Measurements from ENCODE around the genes ITSN2 and DTNB.

- PRO-cap: no peak
Measured at GRCh38 chr2:24077121-24077245, 857 bp upstream of the SF3B6 start.

GRCh38 chr2:24077246-24078104 lies 1.3 kb upstream of the SF3B6 start:
- PRO-cap: bidirectional peak, plus-strand start at chr2:24077358, minus-strand start at chr2:24077452; unidirectional peak, minus-strand start at chr2:24077583

GRCh38 chr2:24097552-24098317 lies 13.1 kb upstream of the TP53I3 start:
- PRO-cap: no peak

DNA sequence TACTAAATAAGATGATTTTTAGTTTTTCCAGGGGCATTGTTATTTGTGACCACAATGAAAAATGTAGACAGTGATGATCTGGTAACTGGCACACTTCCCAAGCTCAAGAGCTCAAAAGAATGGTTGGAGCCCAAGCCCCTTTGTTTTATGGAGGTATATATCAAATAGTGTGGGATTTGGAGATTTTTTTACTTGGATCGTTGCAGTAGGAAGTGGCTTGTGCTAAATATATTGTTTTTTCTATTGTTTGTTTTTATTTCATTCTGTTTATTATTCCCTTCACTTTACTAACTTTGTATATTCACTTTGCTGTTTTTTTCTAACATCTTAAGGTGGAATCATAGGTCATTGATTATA lies 1.0 kb downstream of the FAM228B start:
- PRO-cap: no peak

DNA sequence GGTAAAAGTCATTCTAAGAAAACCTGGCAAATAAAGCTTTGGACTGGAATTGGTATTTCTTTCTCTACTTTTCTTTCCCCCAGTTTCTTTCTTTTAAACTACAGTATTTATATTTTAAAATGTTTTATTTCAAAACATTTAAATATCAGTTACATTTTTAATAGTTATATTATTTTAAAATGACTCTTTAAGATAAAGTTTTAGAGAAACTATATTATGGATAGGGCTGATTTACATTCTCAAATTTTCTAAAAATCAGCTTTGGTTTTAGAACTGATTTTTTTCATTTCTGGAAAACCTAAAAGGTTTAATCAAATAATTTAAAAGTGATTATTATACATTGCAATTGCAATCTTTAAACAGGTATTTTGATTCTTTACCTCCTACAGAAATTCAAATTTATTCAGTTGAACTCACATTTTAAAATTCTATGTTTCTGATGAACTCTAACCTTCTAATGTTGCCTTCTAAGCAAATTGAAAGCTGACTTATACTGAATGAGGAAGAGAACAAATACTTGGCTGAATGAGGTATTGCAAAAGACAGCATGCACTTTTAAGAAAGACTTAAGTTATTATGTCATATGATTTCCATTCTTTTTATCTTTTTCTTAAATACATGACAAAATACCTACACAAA lies 64.5 kb downstream of the FAM228A start:
- PRO-cap: no peak

DNA sequence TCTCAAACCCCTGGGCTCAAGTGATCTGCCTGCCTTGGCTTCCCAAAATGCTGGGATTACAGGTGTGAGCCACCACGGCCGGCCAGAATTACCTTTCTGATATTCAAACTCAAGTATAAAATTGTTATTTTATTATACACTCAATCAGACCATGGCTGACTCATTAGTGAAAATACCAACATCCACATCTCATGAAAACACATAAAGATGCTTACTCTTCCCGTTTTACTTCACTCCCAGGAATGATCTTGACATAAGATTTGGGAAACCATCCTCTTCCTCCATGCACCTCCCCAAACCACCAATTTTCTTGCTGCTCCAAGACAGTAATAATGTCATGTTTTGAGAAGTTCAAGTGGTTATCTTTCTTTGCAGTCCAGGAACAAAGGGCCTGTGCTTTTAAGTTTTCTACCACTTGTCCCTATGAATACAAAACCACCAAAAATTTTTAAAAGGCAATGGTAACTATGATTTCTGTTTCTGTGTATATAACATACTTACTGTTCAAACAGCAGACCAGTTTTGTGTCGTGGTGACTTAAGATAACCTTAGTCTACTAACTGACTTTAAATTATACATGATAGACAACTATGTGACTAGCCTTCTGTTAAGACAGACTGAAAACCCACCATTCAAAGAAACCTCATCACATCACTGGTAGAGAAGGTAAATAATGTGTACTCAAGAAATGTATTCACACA lies 83.0 kb downstream of the FAM228A start:
- PRO-cap: no peak

GRCh38 chr2:24300912-24301395 lies 59.4 kb downstream of the ITSN2 start:
- PRO-cap: no peak

GRCh38 chr2:24315403-24316090 lies 44.8 kb downstream of the ITSN2 start:
- PRO-cap: no peak

- PRO-cap: bidirectional peak, plus-strand start at chr2:24360302, minus-strand start at chr2:24360323; bidirectional peak, plus-strand start at chr2:24360672, minus-strand start at chr2:24360751
Measured at GRCh38 chr2:24359977-24361042, at the start of gene ITSN2. Gene ITSN2 (minus strand): TSS chr2:24360536.

DNA sequence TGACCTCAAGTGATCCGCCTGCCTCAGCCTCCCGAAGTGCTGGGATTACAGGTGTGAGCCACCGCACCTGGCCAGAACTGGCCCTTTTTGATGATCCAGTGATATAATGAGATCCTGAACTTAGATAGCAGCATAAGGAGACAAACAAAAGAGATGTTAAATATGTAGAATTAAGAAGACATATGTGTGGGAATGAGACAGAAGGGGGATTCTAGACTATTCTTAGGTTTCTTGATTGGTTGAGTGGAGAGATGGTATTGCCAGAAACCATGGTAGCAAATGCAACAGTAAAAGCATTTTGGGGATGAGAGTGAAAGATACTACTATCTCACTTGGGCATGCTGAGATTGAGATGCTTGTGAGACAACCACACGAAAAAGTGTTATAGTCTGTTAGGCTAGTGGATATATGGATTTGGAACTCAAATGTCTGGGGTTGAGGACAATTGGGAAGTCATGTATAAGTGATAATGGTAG lies 49.7 kb downstream of the NCOA1 start:
- PRO-cap: no peak

- PRO-cap: no peak
Measured at GRCh38 chr2:24743831-24744383, 49.3 kb downstream of the PTRHD1 start.

- PRO-cap: no peak
Measured at GRCh38 chr2:24855617-24856147, 62.5 kb downstream of the CENPO start.

- PRO-cap: no peak
Measured at GRCh38 chr2:24907095-24907607, 12.9 kb downstream of the ADCY3 start.

DNA sequence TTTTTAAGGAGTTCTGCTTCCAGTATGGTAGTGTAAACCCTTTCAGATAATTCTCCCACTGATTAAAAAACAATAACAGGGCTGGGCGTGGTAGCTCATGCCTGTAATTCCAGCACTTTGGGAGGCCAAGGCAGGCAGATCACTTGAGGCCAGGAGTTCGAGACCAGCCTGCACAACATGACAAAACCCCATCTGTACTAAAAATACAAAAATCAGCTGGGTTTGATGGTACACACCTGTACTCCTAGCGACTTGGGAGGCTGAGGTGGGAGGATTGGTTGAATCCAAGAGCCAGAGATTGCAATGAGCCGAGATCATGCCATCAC lies 8.9 kb upstream of the DNAJC27 start:
- PRO-cap: no peak

GRCh38 chr2:25250101-25251170 lies 82.1 kb upstream of the POMC start:
- PRO-cap: no peak

DNA sequence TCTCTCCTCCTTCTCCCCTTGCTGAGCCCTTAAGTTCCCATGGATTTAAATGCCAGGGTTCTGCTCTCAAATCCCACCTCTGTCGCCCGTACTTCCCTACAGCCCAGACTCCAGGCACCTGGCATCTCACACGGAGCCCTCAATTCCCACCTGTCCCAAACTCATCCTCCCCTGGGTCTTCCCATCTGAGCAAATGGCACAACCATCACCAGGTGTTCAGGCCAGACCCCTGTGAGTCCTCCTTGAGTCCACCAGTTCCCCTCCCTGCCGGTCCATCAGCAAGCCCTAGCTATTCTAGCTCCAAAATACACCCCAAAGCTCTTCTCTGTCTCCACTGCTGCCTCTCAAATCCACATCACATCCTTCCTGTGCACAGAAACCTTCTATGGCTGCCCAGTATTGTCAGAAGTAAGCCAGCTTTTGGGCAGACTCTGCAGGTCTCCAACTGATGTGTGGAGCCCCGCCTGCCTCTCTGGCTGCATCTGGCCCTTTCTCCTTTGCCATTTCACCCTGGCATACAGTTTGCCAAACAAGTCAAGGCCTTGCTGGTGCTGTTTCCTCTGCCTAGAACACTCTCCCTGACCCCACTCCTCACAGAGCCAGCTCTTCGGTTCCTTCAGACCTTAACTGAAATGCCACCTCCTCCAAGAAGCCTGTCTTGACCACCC lies 67.6 kb downstream of the DNMT3A start:
- PRO-cap: no peak

DNA sequence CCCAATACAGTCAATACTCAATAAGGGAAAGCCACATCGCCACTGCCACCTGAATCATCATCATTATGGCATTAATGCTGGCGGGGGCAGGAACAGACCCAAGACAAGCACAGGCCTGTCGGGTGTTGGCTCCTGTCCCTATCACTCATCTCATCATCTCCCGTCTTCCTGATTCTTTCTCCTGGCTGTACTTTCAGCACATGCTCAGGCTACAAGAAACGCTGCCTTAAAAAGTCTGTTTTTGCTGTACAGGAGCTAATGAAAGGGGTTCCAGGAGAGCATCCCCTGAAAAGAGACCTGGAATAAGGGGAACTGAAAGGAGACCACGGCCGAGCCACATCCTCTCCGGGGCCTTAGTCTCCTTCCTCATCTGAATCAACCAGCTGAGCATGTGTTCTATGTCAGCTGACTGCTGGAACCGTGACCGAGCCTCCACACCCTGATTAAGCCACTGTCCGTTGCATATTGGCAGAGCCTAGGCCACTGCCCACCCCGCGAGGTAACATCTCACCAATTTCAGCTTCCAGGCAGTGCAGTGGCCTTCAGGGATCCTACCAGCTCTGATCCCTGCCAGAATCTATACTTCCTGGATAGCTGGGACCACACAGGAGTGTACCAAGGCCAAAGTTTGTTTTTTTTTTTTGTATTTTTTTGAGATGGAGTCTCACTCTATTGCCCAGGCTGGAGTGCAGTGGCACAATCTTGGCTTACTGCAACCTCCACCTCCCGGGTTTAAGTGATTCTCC lies 62.5 kb downstream of the DNMT3A start:
- PRO-cap: no peak

GRCh38 chr2:25474034-25474454 lies 132.3 kb upstream of the DNMT3A start:
- PRO-cap: no peak

DNA sequence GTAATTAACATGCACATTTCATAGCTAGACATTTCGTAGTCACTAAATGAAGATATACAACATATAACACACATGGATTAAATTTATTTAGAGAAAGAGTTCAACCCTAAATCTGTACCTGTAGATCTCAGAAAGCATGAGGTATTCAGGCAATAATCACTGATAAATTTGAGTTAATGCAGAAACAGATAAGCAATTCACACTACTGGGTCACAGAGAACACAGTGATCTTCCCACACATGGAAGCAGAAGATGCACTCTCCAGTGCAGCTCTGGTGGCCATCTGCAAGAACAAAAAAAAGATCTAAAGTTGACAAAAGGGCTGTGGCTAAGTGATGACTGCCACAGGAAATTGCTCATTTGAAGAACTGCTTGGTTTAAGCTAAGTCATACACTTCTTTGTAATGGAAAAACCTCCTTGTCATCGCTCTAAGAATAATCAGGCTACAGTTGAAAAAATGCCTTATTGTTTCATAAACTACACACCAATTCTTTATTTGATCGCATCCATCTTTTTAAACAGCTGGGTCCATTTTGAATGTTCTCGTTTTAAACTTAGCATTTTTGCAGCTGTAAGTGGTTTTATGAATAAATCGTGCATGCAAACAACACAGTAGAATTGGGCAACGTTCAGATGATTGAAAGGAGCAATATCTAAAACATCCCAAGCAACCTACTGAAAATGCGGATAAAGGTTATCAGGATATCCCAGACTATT lies 115.1 kb downstream of the DTNB start:
- PRO-cap: no peak

DNA sequence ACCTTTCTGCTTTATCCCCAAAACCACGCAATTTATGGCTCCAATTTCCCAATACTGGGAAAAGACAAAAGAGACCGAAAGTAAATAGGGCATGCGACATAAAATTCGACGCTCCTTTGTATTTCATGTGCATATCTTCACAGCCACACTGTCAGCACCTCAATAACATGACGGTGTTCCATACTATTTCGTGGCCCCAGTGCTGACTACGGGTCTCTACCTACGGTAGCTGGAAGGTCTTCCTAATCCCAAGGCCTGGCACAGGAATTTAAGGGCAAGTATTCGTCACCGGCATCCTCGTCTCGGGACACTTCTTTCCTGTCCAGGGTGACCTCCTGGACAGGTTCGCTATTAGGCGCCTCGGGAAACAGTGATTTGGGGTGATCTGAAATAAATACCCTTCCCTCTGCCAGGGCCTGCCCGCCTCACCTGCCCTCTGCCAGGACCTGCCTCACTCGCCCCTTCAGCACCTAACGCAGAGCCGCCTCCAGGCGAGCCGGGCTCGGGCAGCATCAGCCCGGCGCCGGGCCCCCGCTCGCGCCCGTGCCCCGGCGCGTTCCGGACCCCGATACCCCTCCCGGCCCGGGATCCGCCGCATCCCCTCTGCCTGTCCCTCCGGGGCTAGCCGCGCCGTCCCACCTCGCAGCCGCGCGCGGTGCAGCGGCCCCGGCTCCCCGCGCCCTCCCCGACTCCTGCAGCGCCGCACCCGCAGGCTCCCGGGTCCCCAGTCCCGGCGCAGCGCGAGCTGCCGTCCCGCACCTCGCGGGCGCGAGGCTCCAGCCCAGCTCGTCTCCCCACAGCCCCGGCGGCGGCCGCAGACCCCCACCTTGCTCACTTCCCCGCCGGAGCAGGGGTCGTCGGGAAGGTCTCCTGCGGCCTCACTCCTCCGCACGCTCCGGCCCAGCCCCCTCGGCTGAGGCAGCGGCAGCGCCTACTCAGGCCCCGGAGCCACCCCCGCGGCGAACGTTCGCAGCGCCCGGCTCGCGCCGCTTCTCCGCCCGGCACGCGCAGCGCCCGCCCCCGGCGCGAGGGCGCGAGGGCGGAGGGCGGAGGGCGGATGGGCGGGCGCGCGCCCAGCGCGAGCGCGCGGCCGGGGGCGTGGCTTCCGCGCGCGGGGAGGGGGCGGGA lies at the start of gene DTNB:
DTNB (minus strand) TSS at position 1,018 of the 1,128 bp plus-strand sequence.
- PRO-cap: bidirectional peak, plus-strand start at position 478 of the sequence, minus-strand start at position 446 of the sequence; bidirectional peak, plus-strand start outside the sequence, minus-strand start at position 965 of the sequence

Data from Calu3 (cell line).